Skeletal muscle cell (primary cell): Measurements from ENCODE around the genes ELOB, TNFRSF12A, ZSCAN10 and ZNF75A.

DNA sequence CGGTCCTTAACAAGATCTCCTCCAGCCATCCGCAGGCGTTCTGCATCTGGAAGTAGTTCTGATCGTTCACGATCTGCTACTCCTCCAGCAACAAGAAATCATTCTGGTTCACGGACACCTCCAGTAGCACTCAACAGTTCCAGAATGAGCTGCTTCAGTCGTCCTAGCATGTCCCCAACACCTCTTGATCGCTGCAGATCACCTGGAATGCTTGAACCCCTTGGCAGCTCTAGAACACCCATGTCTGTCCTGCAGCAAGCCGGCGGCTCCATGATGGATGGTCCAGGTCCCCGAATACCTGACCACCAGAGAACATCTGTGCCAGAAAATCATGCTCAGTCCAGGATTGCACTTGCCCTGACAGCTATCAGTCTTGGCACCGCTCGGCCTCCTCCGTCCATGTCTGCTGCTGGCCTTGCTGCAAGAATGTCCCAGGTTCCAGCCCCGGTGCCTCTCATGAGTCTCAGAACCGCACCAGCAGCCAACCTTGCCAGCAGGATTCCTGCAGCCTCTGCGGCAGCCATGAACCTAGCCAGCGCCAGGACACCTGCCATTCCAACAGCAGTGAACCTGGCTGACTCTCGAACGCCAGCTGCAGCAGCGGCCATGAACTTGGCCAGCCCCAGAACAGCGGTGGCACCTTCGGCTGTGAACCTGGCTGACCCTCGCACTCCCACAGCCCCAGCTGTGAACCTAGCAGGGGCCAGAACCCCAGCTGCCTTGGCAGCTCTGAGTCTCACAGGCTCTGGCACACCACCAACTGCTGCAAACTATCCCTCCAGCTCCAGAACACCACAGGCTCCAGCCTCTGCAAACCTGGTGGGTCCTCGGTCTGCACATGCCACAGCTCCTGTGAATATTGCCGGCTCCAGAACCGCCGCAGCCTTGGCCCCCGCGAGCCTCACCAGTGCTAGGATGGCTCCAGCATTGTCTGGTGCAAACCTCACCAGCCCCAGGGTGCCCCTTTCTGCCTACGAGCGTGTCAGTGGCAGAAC, 10.1 kb downstream of the ELOB start:
- RRBS: no CpG with 5 or more reads among the region's 32 CpGs

DNA sequence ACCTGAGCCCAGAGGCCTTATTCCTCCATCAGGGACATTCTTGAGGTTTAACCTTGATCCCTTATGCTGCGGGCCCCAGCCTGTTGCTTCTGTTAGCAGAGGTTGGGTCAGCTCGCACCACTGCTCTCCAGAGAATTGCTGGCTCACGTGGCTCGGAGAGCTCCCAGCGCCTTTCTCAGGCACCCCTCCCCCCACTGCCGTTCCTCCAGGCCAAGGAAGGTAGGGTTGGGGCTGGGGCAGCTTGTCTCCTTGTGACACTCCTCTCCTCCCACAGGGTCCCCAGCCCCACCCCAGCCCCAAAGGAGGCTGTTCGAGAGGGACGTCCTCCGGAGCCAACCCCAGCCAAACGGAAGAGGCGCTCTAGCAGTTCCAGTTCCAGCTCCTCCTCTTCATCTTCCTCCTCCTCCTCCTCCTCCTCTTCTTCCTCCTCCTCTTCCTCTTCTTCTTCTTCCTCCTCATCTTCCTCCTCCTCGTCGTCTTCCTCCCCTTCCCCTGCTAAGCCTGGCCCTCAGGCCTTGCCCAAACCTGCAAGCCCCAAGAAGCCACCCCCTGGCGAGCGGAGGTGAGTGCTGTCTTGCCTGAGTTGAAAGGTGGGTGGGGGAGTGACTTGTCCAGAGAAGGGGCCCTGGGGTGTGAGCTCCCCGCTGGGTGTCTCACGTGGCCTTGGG, 8.2 kb downstream of the ELOB start:
- RRBS: no CpG with 5 or more reads among the region's 17 CpGs

- RRBS: under 1% methylated on average over 49 of the region's 117 CpGs
These were observed at the start of gene ELOB for GRCh38 chr16:2776643-2777456. TSS of gene ELOB (minus strand) at chr16:2777280.

GRCh38 chr16:2953608-2954295, 10.3 kb upstream of the KREMEN2 start:
- RRBS: 6% methylated on average over 4 of the region's 21 CpGs

- RRBS: 5% methylated on average over 33 of the region's 75 CpGs
These were observed 2.4 kb upstream of the PAQR4 start for GRCh38 chr16:2966653-2967296.

DNA sequence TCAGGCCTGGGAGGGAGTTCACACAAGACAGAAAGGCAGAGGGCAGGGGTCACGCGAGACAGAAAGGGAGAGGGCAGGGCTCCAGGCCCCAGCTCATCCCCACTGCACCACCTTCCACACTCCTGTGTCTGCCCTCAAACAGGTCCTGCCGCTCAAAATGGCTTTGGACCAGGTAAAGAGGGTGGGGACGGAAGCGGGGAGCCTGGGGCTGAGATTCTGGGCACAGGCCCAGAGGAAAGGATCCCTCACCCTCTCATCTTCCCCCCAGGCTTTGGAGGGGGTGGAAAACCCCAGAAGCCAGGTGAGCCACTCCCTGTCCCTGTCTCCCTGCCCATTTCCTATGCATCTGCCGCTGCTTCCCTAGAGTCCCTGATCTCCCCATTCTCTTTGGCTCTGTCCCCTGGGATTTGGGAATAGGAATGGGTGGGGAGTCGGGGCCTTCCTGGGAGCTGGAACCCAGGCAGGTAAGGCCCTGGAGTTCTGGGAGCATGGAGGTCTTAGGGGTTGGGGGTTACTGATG, 12.5 kb upstream of the PKMYT1 start:
- RRBS: no CpG with 5 or more reads among the region's 7 CpGs

DNA sequence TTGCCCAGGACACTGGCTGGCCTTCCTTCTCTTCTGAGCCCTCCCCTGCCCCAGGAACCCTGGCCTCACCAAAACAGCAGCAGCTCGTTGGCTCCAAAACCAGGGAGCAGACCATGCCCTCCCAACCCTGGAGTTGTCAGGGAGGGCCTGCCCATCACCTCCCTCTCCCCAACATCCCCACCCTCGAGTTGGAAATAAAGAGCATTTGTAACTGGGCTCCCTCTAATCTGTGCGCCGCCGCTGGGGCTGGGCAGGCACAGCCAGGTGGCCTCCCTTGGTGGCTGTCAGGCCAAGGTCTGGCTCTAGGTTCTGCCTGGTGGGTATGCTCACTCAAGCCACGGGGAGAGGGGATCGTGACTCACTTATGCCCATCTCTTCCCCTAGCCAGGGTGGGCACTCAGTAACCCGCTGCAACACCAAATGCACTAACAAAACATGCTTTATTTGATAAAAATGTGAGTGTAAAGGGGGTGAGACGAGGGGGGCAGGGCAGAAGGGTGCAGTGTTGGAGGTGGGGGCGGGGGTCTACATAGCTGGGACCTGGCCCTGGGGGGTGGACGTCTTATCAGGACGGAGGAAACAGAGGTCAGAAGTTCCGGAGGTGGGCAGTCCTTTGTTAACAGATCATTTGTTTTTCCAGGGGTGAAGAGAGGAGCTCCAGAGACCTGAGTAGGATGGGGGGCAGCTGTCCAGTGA, 1.7 kb downstream of the CLDN9 start:
- RRBS: no CpG with 5 or more reads among the region's 13 CpGs

GRCh38 chr16:3020111-3020640, at the start of gene TNFRSF12A:
TSS of gene TNFRSF12A (plus strand) at chr16:3020368.
- RRBS: under 1% methylated on average over 34 of the region's 59 CpGs

- RRBS: no CpG with 5 or more reads among the region's 9 CpGs
These were observed at the start of gene ZSCAN10 for GRCh38 chr16:3099026-3099541. TSS of gene ZSCAN10 (minus strand) at chr16:3099294.

DNA sequence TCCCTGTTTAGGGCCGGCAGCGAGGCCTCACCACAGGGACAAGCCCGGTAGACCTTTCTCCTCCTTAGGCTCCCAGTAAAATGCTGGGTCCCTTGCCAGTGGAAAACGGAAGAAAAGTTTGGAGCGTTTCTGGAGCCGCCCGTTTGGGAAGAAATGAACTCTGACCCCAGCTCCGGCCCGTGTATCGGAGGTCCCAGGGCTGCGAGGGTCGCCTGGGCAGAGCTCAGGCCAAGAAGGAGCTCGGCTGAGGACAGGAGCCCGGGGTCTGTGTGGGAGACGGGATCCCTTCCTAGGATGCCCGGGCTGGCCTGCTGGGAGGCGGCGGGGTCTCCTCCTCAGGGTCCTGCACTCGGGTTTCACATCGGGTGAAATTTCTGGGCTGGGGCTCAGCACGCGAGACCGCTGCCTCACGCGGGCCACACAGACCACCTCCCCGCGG, 23.3 kb downstream of the ZNF213 start:
- RRBS: under 1% methylated on average over 7 of the region's 27 CpGs

GRCh38 chr16:3175499-3175957, 40.7 kb downstream of the ZNF213 start:
- RRBS: no CpG with 5 or more reads among the region's 19 CpGs

DNA sequence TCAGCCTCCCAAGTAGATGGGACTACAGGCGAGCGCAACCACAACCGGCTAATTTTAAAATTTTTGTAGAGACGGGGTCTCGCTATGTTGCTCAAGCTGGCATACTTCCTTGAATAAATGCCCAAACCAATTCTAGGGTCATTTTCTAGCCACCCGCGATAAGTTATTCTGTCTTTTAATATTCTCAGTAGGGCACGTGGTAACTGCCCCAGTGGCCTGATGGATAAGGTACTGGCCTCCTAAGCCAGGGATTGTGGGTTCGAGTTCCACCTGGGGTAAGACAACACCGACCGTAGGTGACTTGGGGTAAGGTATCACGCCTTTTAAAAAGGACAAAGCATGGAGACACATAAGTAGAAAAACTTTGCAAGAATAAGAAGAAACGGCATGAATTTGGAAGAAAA, 41.2 kb downstream of the ZNF200 start:
- RRBS: no CpG with 5 or more reads among the region's 13 CpGs

- RRBS: 0% methylated on average over 6 of the region's 42 CpGs
These were observed 578 bp upstream of the ZNF263 start for GRCh38 chr16:3282697-3283129.

- RRBS: 2% methylated on average over 33 of the region's 120 CpGs
These were observed at the start of gene ZNF75A for GRCh38 chr16:3304850-3306200. TSS of gene ZNF75A (plus strand) at chr16:3305497.

GRCh38 chr16:3365390-3365846, 9.7 kb downstream of the OR2C1 start:
- RRBS: no CpG with 5 or more reads among the region's 14 CpGs

DNA sequence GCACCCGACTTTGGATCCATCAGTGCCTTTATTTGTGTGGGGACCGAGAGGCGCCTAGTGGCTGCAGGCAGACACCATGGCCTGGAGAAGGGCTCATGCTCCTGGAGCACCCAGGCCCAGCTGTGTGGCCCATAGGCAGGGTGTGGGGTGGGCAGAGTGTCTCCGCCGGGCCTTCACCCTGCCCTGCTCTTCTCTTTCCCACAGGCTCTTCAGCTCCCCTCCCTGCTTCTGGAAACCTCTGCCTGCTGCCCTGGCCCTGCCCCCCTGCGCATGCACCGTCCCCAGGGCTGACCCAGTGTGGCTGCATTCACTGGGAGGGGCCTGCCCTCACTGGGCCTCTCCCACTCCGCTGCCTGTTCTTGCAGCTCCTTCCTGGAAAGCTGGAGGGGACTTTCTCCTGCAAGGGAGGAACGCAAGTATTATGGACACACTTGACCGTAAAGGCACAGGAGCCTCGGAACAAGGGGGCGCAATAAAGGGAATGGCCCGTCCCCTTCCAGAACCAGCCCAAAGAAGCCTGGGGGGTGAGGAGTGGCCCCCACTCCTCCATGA, 9.9 kb downstream of the C16orf90 start:
- RRBS: no CpG with 5 or more reads among the region's 13 CpGs

DNA sequence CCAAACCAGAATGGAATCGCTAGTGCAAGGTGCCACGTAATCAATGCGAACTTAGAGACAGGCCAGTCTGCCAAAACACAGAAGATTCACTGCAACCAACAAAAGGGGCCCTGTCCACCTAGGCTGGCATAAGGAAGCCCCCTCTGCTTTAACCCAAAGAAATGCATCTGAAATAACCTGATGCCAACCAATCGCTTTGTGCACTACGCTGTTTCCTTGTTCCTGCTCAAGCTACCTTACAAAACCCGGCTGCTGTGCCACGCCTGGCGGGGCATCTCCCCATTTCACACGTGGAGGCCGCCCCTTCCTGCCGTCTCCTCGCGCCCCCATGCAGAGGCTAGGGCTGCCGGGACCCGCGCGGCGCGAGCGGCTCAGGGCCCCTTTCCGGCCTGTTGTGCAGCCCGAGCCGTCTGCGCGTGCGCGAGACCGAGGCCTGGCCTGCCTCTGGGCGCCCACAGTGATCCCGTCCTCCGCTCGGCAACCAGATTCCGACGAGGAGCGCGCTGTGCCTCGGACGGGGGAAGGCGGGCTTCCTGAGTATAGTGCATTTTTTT, 907 bp upstream of the CLUAP1 start:
- RRBS: 10% methylated on average over 8 of the region's 39 CpGs

DNA sequence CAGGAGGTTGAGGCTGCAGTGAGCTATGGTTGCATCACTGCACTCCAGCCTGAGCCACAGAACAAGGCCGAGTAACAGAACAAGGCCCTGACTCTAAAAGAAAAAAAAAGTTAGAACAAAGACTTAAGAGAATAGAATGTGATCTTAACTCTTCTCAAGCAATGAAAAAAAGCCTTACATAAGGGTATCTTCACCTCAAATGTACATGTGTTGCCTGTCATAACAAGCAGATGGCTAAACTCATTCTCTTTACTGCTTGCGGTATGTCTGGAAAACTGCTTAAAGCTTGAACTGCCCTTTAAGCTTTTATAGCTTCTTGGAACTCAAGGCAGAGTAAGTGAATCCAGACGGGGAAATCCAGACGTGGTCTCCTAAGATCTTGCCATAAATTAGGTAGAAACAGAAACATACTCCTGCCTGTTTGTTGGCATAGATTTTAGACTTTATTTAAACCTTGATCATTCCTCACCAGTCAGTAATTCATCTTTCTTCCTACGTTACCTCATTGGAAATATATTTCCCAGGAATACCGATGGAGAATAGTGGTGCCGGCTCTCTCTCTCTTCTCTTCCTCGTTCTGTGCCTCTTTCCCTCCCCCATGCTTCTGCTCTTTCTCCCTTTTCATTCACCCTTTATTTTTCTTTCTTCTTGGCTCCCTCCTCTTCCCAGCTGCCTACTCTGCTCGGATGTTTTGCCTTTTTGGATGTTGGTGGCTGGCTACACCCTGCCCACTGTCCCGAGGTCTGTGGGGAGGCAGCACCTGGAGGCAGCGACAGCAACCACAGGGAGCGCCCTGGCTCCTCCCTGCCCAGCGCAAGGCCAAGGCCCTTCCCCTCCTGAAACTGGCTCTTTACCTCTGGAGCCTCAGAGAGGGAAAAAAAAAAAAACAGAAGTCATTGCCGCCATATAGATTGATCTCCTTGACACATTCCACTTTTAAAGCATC, 19.8 kb downstream of the CLUAP1 start:
- RRBS: no CpG with 5 or more reads among the region's 14 CpGs

- RRBS: no CpG with 5 or more reads among the region's 20 CpGs
These were observed 8.1 kb upstream of the DNASE1 start for GRCh38 chr16:3646154-3647123.

DNA sequence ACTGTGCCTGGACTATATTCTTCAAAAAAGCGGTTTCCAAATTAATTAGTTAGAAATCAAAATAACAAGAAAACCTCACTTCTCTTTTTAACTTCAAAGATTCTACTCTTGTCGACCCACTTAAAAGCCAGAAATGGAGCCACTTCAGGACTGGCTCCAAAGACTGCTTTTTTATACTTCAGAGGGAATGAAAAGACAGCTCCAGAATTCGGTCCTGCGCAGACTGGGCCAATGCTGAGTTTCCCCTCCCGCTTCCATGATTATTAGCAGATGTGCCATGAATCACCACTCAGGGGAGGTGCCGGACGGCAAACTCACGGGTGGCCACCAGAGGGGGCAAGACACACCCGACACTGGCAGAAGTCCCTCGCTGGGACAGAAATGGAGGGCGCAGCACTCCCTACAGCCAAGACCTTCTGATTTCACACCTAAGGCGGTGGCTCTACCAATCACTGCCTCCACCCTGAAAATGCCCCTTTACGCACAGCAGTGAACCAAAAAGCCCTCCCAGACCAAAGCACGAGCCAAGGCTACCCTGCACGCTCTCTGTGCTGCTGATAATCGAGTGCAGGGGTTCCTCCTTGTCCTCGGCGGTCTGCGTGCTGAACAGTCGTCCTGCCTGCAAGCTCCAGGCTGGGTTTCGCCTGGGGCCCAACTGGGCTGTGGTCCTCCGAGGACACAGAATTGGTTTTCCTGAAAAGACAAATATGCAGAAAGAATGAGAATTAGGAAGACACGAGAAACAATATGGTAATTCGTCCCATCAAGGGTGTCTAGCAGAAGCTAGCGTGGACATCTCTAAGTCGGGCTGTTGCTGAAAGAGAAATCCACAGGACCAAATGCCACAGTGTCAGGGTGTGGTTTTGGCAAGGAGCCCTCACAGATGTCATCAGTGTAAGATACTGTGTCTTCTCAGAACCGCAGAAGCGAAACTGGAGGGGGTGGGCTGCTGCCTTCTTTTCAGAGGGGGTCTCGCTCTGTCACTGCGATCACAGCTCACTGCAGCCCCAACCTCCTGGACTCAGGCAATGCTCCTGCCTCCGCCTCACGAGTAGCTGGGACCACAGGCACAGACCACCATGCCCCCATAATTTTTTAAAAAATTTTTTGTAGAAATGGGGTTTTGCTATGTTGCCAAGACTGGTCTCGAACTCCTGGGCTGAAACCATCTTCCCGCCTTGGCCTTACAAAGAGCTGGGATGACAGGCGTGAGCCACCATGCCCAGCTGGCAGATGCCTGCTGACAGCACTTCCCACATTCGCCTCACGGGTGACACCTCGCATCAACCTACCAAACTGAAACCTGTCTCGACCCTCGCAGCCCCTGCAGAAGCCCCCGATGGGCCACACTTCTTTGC, 26.6 kb downstream of the TRAP1 start:
- RRBS: no CpG with 5 or more reads among the region's 41 CpGs